ENCODE measurements around a stretch of chr20.

GRCh38 chr20:36513579-36514160 lies 27.6 kb upstream of the MYL9 start:
- PRO-cap = no peak

GRCh38 chr20:36575404-36575824 lies 2.0 kb downstream of the TGIF2 start:
- PRO-cap = unidirectional peak, minus-strand start at chr20:36575523

DNA sequence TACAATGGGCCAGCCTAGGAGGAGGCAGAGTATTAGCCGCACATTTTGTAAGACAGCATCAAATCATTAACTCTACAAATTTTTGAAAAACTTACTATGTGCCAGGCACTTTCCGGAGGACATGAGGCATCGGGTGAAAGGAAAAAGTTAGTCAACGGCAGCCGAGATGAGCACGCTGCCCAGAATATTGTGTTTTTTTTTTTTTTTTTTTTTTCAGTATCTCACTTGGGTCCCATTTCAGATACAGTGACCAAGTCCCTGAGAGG lies 1.4 kb downstream of the SLA2 start:
- PRO-cap = no peak

DNA sequence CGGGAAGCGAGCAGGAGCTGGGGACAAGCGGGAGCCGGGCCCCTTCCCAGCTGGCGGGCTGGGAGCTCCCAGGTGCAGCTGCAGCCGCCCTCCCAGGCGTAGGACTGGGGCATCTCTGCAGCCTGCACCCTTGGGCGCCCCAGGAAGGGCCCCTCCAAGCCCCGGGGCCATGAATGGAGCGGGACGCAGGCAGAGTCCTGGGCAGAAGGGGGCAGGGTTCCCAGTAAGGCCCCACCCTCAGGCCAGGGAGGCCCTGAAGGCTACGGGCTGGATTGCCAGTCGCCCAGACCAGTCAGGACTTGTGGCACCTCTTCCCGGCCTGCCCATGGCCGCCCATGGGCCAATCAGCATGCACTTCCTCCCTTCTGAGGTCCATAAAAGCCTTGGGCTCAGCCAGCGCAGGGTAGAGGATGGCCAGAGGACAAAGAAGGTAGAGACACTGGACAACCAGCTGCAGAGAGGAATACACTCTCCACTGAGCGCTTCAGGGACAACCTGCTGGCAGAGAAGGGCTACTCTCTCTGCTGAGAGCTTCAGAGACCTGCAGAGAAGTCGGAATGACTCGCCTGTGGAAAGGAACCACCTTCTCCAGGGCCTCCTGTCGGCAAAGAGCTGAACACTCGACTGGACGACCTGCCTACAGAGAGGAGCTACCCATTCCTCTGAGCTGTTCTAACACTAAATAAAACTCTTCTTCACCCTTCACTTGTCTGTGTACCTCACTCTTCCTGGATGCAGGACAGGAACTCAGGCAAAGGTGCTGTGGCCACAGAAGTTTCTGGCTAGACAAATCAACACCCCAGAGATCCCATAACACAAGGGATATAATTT lies 31.3 kb upstream of the SLA2 start:
- PRO-cap = no peak

GRCh38 chr20:36808378-36809338 lies 35.1 kb upstream of the DSN1 start:
- PRO-cap = no peak

GRCh38 chr20:36813831-36814204 lies 40.3 kb upstream of the DSN1 start:
- PRO-cap = no peak

GRCh38 chr20:36848263-36848807 lies 15.0 kb downstream of the SOGA1 start:
- PRO-cap = no peak

DNA sequence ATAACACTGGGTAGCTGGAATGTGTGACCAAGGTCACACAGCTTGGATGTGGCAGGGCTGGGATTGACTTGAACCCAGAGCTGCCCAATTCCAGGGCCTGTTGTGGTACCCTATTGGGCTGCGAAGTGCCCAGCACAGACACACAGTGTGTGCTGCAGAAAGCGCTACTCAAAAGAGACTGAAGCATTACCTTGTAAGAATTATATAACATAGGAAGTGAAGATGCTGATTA lies 3.6 kb upstream of the SOGA1 start:
- PRO-cap = no peak

DNA sequence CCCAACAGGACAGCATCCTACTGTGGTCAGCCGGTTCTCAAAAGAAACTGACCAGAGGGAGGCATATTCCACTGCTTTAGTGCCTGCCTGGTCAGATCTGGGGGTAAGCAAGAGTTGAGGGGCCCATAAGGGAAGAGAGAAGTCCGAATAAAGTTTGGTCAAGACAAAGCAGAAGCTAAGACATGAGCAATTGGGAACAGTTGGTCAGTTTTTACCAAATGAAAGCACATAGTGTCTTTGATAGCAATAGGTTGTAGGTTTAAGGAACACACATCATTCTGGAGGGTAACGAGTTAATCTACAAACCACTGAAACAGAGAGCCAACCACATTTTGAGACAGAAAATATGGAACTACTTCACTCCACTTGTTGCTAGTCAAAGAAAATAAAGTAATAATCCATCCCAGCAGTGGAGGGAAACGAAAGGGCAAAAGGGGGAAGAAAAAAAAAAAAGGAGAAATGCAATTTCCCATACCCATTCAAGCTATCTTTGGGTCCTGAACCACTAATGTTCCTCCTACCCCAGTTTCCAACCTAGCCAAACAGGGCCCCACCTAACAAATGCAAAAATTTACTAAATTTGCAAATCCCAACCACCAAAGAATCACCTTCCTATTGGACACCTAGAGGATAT lies 1.5 kb downstream of the SAMHD1 start:
- PRO-cap = no peak

DNA sequence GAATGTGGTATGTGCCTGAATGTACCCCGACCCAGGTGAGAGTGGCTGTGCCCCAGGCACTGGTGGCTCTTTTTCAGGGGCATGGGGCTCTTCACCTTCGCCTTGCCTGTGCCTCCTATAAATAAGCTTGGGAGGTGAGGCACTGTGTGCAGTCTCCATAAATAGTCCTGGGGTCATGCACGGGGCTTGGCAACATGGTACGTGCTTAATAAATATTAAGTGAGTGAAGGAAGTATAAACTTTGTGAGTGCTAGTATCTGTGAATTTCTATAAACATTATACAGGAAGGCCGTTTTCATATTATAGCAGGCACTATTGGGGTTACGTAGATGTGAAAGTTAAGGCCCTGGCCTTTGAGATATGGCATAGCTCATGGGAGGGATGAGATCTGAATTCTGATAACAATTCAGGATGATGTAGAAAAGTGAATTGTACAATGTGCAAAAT lies 32.9 kb downstream of the GHRH start:
- PRO-cap = no peak

- PRO-cap = no peak
These were observed 18.3 kb downstream of the GHRH start for GRCh38 chr20:37243228-37243889.

DNA sequence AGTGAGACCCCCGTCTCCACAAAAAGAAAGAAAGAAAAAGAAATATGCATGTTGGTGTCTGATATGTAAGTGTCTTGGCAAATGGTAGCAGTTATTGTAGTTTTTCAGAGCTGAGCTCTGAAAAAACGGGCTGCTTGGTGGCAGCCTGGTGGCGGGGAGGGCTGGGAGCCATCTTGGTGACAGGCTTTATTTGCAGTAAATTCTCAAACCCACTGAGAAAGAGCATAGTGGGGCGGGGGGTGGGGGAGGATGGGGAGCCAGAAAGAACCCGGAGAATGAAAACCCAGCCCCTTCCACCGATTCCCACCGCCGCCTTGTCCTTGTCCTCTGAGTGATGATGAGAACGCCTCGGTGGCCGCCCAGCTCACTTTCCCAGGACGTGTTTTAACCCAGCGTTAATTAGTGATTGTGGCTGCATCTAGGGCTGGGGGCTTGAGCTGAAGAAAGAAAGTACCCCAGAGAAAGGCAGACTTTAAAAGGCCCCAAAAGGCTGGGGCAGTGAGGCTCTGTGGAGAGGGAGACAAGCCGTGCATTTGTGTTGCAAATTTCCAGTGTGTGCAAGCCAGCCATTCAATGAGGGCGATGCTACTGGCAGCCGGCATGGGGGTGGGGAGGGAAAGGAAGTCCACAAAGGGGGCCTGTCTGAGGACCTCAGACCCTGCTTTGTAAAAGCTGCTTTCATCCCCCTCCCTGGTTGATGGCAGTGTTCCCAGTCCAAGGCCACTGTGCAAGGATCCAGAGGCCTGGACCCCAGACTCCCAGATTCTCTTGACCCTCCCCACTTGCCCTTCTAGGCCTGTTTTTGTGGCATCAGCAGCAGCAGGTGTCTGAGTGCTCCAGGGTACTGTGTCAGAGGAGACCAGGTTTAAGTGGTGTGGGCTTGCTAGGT lies 6.2 kb upstream of the GHRH start:
- PRO-cap = no peak

GRCh38 chr20:37288093-37288740 lies 1.2 kb upstream of the MANBAL start:
- PRO-cap = no peak

GRCh38 chr20:37294272-37294643 lies 4.8 kb downstream of the MANBAL start:
- PRO-cap = no peak

DNA sequence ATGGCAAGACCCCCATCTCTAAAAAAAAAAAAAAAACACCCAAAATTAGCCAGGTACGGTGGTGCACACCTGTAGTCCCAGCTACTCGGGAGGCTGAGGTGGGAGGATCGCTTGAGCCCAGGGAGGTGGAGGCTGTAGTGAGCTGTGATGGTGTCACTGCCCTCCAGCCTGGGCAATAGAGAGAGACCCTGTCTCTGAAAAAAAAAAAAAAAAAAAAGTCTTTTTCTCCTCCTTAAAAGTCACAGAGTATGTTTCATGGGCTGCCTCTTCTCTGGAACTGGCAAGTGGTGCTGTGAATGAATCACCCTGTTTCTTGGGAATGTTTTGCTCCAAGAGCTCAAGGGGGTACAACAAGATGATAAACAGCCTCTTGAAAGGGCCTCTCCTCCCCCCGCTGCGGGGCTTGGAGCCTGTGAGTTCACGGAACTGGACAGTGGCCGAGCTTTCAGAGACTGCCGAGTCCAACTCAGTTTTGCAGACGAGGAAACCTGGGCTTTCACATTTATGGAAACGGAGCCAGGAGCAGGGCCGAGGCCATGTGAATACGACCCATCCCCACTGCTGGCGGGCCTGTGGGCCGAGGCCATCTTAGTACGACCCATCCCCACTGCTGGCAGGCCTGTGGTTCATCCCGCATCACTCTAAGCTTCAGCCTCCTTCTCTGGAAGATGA lies 18.3 kb upstream of the SRC start:
- PRO-cap = no peak

DNA sequence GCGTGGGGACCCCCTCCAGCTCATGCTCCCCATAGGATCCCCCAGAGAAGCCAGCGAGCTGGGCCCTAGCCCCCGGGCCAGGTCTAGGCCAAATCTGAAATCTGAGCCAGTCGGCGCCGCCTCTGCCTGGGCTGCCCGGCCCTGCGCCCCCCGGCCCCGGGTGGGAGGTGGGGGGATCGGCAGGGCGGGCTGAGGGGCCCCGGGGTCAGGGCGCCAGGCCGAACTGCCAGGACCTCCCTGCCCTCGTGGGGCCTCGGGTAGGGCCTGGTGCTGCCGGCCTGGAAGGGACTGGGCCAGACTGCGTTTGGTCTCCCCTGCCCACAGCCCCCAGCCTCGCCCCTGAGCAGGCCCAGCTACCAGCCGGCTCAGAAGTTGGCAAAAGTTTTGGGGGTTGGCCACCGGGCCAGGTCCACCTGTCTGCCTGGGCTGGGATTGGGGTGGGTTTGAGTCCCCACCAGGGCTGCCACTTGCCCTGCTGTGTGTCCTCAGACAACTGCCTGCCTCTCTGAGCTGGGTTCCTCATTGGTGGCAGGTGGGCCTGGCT lies 640 bp downstream of the SRC start:
- PRO-cap = no peak

- PRO-cap = no peak
These were observed 34.5 kb downstream of the SRC start for GRCh38 chr20:37379987-37381295.

GRCh38 chr20:37510453-37511659 lies 10.2 kb upstream of the NNAT start:
- PRO-cap = no peak

DNA sequence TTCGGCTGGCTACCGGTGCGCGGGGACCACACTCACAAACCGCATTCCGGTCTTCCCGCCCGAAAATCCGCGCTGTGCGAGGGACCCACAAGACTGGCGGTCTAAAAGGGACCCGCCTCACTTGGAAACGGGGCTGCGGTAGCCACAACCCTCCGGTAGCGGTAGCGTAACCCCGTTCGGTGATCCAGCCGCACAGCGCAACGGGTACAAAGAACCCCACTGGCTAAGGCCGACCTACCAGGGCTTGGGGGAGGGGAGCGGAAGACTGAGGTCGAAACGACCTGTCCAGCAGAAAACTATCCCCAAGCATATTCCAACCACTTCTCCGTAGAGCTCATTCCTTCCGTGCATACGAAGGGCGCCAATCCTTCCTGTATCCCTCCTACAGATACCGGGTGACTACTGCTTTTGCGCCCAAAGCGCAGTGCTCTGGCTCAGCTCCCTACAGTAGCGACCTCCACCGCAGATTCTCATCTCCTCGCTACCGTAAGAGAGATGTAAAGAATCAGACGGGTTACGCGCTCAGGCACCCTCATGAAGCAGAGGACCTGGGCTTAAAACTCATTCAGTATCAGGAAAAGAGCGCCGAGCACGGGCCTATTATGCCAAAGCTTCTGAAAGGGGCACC lies 736 bp upstream of the NNAT start:
- PRO-cap = no peak

DNA sequence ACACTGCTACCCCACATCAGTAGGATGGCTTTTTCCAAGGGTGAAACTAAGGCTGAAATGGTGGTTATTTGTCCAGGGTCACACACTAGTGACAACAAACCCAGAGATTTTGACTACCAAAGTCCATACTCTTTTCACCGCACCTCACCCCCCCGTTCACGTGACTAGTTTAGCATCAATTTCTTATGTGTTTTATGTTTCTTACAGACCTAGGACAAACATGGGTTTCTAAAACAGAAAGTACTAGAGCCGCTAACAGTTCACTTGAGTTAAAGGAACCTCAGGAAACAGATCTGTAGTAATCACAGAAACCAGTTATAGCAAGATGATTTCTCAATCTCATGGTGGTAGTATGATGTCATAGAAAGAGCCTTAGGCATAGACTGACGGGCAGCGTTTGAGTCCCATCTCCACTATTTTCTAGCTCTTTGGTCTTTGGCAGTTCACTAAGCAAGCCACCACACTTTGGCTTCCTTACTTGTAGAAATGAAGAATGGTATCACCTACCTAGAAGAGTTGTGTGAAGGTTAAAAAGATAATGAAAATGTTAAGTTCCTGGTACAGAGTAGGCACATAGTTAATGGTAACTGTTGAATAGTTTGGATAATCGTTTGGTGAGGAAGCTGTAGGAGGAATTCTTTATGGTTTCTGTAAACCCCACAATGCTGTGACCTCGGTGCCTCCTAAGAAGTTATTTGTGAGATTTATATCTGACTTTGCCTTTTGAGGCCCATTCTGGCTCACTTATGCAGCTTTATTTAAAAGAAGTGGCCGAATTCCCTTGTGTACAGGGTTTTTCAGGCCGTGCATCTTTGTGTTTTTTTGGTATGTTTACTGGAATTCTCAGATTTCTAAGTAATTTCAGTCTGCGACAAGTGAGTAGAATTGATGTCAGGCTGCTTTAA lies 21.3 kb downstream of the CTNNBL1 start:
- PRO-cap = no peak

All from natural killer cell (primary cell).